Foreskin fibroblast (primary cell): ENCODE measurements around a stretch of chr1.

DNA sequence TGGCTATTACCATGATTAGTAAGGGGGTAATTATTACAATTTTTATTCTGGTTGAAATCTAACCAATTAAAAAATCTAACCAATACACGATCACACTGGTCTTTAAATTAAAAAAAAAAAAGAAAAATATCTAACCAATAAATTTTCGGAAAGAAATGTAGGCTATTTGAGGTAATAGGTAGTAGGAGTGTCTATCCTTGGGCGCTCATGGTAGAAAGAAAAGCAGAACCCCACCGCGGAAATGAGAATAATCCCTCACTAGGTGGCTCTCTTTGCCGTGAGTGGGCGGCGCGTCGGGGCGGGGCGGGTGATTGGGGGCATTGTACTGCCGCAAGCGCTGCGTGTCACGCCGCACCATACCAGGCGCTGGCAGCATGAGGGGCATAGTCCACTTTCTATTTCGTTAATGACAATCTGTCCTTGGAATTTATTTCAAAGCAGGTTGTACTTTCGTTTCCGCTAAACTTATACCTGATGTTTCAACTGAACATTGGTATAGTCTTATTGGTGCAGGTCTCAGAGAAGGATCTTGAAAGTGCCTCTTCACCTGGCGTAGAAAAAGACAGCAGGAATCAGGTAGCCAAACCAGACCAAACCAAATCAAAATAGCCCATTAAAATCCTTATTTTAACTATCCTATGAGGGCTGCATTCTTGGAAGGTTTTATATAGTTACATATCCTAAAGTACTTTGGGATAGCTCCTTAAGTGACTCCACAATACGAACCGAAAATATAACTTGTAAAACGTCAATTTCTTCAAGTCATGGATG, 2.1 kb upstream of the SMG7 start:
- RRBS: no CpG with 5 or more reads among the region's 25 CpGs

DNA sequence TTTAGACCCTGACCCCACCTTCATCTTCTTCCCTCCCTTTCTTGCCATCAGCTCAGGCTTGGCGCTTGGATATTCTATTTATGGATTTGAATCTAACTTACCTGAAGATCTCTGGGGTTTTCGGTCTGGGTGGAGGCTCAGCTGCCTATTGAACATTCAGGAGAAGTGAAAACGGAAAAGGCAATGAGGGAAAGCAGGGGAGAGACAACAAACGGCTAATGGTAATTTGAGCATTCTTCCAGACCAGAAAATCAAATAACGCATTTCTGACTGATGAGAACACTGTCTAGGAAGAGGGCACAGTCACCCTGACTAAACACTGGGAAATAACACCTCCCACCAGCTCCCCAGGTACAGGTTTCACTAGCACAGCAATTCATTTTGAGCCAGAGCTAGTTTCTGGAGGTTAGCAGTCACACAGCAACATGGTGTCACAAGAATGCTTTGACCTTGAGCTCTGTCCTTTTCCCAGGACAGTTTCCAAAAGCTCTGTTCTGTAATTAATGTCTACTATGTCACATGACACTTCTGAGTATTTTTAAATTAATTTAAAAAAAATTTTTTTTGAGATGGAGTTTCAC, 21.1 kb downstream of the NCF2 start:
- RRBS: no CpG with 5 or more reads among the region's 5 CpGs

DNA sequence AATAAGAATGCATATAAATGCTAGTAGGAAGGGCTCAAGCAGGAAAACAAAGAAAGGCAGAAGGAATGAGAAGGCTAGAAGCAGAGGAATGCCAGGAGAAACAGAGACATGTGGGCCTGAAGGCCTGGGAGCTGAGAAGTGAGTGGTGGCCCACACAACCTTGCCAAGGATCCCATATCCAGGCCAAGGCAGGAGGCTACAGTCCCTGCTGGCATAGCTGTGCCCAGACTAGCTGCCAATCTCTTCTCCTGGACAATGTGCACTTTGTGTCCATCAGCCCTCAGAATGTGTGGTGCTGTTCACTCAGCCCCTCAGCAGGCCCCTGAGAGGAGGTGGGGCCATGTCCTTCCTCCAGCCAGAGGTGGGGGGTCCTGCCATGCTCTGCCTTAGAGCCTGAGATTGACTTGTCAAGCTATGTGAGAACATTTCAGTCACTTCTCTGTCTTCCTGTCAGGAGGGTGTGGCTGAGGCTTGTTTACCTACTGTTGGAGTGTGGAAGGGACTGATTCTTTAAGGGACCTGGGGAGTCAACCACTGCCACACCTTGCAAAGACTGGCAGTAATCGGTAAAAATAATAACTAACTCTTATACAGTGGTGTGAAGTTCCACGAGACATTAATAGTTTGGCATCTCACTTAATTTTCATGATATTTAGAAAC, 1.4 kb downstream of the NCF2 start:
- RRBS: no CpG with 5 or more reads among the region's 2 CpGs

GRCh38 chr1:183604176-183604847, 14.1 kb upstream of the NCF2 start:
- RRBS: no CpG with 5 or more reads among the region's 9 CpGs

- RRBS: no CpG with 5 or more reads among the region's 7 CpGs
Observed at GRCh38 chr1:183807282-183808252, 2.6 kb downstream of the RGL1 start.

- RRBS: no CpG with 5 or more reads among the region's 2 CpGs
Observed at GRCh38 chr1:183896476-183896825, 91.5 kb downstream of the RGL1 start.

- RRBS: no CpG with 5 or more reads among the region's 12 CpGs
Observed at GRCh38 chr1:183926077-183926988, 111.2 kb downstream of the COLGALT2 start.

DNA sequence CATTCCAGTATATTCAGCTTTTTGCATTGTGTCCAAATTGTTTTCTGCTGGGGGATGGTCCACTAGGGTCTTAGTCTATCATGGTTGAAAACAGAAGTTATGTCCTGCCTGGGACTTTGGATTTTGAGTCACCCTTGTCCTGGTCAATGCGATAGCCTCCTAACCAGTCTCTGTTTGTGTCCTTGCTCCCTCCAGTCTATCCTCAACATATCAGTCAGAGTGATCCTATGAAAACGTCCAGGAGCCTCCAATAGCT, 707 bp upstream of the TSEN15 start:
- RRBS: no CpG with 5 or more reads among the region's 2 CpGs

DNA sequence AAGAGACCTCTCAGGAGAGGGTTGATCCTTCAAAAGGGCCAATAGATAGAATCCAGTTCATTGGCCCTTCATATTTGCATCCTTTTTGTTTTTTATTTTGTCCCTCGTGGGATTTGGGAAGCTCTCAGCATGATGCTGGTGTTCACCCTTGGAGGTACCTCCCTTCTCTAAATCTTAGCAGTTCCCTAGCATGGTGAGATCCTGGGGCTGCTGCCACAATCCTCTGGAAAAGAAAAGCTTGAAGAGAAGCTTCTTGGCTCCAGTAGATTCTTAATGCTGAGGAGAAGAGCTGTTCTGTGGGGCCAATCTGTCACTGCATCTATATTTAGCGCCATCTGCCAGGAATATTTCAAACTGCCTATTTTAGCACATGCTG, 91.7 kb downstream of the TSEN15 start:
- RRBS: no CpG with 5 or more reads among the region's 2 CpGs

DNA sequence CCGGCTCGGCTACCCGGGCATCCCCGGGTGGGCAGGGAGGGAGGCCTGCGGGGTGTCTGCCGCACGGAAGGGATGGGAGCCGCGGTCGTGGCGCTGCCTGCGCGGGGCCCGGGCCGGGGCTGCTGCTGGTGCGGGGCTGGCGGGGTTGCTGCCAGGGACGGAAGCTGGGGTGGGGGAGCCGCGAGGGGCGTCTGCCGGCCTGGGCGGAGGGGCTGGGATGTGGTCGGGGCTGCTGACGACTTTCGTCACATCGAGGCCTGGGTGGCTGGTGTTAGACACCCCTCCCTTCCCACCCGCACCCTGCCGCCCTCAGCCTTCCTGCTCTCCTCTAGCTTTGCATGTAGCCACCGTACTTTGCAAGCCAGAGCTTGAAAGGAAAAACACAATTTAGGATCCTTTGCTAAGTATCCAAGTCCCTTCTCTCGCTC, 610 bp downstream of the C1orf21 start:
- RRBS: under 1% methylated on average over 16 of the region's 31 CpGs

DNA sequence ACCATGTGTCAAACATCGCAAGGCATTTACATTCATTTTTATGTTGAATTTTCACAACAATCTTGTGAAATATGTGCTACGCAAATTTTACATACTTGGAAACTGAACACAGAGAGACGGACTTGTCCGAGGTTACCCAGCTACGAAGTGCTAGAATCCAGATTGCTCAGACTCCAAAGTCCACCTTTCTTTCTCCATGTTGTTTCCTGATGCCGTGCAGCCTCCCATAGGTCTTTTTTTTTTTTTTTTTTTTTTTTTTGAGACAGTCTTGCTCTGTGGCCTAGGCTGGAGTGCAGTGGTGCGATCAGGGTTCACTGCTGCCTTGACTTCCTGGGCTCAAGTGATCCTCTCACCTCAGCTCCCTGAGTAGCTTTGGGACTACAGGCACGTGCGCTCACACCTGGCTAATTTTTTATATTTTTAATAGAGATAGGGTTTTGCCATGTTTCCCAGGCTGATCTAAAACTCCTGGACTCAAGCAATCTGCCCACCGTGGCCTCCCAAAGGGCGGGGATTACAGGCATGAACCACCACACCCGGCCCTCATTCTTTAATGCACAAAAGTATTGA, 92.6 kb downstream of the C1orf21 start:
- RRBS: no CpG with 5 or more reads among the region's 12 CpGs

- RRBS: no CpG with 5 or more reads among the region's 4 CpGs
Observed at GRCh38 chr1:184504435-184504650, 117.5 kb downstream of the C1orf21 start.

- RRBS: no CpG with 5 or more reads among the region's 3 CpGs
Observed at GRCh38 chr1:184545629-184546239, 158.9 kb downstream of the C1orf21 start.

DNA sequence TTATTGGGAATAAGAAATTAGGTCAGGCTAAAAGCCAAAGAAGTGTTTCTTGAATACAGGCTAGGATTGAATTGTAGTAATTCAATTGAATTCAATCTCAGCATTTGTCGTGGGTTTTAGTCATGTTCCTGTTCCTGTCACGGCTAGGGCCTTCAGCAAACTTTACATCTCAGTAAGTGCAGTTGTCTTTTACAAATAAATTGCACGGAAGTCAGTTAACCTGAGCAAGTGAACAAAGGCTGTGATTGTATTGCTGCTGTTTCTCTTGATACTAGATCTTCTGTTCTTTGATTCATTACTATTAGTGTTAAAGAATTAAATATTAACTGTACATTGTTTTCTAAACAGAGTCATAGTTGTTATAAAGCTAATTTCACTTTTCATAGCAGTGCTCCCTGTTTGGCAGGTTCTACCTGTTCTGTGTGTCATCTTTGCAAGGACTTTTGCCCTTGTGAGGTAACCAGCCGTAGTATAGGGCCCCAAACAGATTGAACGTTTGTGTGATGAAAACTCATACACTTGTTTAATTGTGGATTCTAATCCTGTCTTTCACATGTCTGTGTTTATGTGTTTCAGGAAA, 164.4 kb downstream of the EDEM3 start:
- RRBS: no CpG with 5 or more reads among the region's 5 CpGs

- RRBS: no CpG with 5 or more reads among the region's 10 CpGs
Observed at GRCh38 chr1:184755737-184756077, 1.0 kb upstream of the EDEM3 start.

GRCh38 chr1:184840371-184841086, 85.9 kb upstream of the EDEM3 start:
- RRBS: no CpG with 5 or more reads among the region's 2 CpGs

- RRBS: no CpG with 5 or more reads among the region's 6 CpGs
Observed at GRCh38 chr1:185139174-185139787, 17.5 kb downstream of the TRMT1L start.